Tongue (tissue), 2 donors: ENCODE data around the genes NGB, NOXRED1 and AHSA1.

GRCh38 chr14:77026626-77027186 is 1.8 kb downstream of the IRF2BPL start:
- RAMPAGE, long total RNA, result no peak

DNA sequence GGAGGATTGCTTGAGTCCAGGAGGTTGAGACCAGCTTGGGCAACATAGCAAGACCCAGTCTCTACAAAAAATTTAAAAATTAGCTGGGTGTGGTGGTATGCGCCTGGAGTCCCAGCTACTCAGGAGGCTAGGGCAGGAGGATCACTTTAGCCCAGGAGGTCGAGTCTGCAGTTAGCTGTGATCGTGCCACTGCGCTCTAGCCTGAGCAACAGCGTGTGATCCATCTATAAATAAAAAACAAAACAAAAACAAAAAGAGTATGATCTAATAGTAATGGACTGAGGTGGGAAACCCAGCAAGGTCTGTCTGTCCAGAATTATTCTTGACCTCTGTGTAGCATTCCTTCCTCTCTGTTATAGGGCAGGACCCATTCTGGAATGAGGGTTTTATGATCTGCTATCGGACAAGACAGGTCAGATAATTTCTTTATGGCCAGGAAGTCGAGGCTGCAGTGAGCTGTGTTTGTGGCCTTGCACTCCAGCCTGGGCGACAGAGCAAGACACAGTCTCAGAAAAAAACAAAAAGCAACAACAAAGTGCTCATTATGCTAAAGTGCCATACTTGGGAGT is 3.9 kb downstream of the CIPC start:
- RAMPAGE, long total RNA, result no peak

- RAMPAGE, long total RNA, result no peak
These were observed at the start of gene NGB for GRCh38 chr14:77271085-77271548. NGB (minus strand) TSS chr14:77271206.

- RAMPAGE, long total RNA, result no peak
These were observed 660 bp downstream of the POMT2 start for GRCh38 chr14:77320051-77320394.

DNA sequence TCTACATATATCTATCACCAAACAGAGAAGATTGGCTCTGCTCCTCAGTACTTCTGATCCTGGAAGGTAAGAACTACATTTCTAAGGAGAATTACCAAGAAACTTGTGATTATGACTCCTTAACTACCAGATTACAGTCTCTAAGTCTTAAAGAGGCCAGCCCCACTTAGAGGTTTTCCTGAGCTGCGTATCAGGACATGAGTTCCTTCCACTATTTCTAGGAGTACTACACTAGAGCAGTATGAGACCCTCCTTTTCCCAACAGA is at the start of gene NOXRED1:
NOXRED1 (minus strand) TSS at position 71 of the 266 bp plus-strand sequence.
- RAMPAGE, long total RNA, result no peak

- RAMPAGE, long total RNA, result no peak
These were observed 3.9 kb upstream of the NOXRED1 start for GRCh38 chr14:77427243-77427584.

GRCh38 chr14:77457490-77458275 is at the start of gene AHSA1:
AHSA1 (plus strand) TSS chr14:77458093.
- RAMPAGE, long total RNA, result start-site peak on the minus strand at chr14:77457565-77457598, 34 and 44 reads in 2 replicates; start-site peak on the plus strand at chr14:77458037-77458104, 600 and 249 reads in 2 replicates

- RAMPAGE, long total RNA, result no peak
These were observed 235.5 kb downstream of the NRXN3 start for GRCh38 chr14:78405760-78405959.

DNA sequence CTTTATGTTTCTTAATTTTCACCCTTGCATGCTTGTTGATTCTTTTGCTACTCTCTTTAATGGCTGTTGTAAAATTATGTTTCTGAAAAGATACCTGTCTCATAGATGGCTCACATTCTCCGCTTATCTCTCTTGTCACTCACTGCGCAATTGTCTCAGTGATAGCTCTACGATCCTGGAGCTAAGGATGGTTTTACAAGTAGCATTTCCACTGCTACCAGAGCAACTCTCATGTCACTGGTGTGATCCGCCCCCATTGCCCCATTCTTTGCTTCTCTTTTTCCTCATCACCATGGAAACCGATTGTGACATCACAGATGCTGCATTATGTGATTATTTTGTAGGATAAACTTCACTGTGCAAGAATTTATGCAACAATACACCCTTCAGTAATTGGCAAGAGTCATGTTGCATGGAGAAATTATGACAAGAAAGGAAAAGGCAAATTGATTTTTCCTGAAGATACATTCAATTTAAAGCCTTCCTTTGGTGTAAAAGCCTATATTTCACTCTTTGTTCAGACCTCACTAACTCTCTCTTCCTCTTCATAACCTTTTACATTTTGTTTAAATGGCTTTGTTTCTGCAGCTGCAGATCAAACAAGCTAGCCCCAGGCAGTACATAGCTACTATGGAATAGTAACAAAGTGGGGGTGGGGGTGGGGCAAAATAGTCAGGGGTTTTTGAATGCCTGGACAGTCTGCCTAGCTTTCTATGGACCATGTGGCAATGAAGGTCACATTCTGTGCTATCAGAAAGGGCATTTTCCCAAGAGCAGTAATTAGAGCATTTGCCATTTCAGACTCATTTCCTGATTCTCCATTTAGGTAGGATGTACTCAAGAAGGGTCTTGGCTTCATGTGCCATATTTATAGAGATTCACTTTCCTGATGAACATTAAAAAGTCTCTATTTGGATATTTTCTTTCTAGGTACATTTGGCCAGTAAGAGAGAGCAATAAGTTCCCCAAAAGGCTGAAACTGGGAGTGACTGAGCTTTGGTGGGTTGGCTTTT is 539.9 kb downstream of the NRXN3 start:
- RAMPAGE, long total RNA, result no peak

- RAMPAGE, long total RNA, result no peak
These were observed 931.3 kb downstream of the DIO2 start for GRCh38 chr14:79279749-79280597.

DNA sequence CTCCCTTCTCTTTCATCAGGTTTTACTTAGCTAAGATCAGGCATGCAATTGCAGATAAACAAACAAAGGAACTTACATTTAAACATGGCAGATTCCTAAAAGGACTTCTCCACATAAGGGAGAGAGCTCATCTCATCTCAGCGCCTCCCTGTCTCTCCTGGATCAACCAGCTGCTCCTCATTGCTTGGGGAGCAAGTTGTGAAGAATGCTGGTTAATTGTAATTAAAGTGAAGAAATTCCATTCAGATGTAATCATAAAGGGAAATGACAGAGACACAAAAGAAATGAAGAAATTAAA is 104.3 kb upstream of the DIO2 start:
- RAMPAGE, long total RNA, result no peak

DNA sequence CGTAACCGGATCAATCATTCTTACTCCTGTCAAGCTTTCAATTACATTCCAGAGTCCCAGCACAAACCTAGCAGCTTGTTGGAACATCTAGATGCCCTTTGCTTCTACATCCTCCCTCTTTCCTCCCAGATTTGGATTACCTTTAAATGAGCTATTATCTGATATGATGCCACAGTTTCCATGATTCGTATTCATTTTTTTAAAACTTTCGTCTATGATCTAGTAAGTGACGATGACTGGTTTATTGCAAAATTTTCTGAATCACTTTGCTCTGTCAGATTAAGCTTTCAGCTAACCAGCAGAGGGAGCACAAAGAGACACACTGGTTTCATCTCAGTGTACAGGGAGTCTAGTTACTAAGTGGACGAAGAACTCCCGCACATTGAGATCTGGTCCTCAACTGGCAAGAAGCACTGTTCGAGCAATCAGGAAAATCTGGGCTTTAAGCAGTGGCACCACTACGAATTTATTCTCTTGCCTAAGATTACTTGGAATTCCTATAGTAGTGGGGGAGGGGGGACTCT is 40.8 kb downstream of the TSHR start:
- RAMPAGE, long total RNA, result no peak

- RAMPAGE, long total RNA, result no peak
These were observed 106.7 kb downstream of the GTF2A1 start for GRCh38 chr14:81114092-81114378.

GRCh38 chr14:81203895-81204412 is 16.8 kb downstream of the GTF2A1 start:
- RAMPAGE, long total RNA, result no peak

GRCh38 chr14:81208344-81208875 is 12.3 kb downstream of the GTF2A1 start:
- RAMPAGE, long total RNA, result no peak

- RAMPAGE, long total RNA, result no peak
These were observed 772 bp upstream of the STON2 start for GRCh38 chr14:81400873-81401319.

GRCh38 chr14:81406596-81407283 is 6.6 kb upstream of the STON2 start:
- RAMPAGE, long total RNA, result no peak

- RAMPAGE, long total RNA, result no peak
These were observed 49.0 kb upstream of the STON2 start for GRCh38 chr14:81448949-81449624.

- RAMPAGE, long total RNA, result start-site peak on the minus strand at chr14:81450120-81450138, 157 and 172 reads in 2 replicates
These were observed 49.8 kb upstream of the STON2 start for GRCh38 chr14:81449829-81450415.

DNA sequence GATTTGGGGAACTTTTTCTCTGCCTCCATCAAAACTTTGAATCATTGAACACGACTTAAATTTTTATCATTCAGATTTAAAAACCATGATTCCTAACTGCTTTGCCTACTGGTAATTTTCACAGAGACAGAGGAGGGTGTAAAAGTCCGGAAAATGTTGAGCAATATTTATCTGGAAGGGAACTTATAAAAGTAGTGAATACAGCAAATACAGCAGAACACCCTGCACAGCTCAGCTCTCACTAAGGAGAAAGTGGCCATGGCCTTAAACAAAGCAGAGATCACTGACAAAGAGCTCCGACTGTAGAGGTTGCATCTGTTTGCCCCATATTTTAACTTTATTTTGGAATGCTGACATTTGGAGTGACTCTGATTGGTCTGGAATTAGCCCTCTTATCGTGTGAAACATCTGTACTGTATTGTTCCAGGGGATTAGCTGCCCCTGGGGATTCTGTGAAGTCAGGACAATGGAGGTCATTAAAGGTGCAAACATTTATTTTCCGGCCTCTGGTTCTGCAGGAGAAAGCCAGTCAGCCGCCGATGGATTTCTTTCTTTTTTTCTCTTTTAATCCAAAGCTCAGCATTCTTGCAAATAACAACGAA is 1275.7 kb upstream of the FLRT2 start:
- RAMPAGE, long total RNA, result no peak